Measurements from ENCODE around the gene DDX27.

DNA sequence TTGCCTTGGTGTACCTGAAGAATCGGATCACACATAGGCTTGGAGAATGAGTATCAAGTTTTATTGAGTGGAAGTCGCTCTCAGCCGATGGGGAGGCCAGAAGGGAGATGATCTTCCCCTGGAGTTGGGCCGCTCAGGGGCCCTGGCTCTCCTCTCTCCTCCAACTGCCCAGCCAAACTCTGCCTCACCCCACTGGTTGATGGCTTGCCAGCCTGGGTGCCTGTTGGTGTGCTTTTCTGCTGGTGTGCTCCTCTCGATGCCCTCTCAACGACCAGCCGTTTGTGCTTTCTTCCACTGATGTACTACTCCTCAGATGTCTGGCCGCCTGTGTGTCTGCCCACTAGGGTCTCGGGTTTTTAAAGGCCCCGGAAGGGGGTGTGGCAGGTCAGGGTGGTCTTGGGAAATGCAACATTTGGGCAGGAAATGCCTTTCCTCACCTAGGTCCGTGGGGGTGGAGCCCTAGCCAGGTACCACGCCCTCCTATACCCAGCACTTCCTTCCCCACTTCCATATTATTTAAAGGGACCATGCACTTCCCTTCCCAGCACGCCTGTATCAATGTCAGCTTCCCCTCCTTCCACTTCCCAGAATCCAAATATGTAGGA lies 516.2 kb downstream of the PREX1 start:
- RRBS = no CpG with 5 or more reads among the region's 13 CpGs

GRCh38 chr20:48374261-48374974 lies 453.4 kb downstream of the PREX1 start:
- RRBS = 79% methylated on average over 2 of the region's 21 CpGs

GRCh38 chr20:48659770-48660533 lies 167.8 kb downstream of the PREX1 start:
- RRBS = no CpG with 5 or more reads among the region's 9 CpGs

GRCh38 chr20:48679132-48680194 lies 148.3 kb downstream of the PREX1 start:
- RRBS = no CpG with 5 or more reads among the region's 21 CpGs

DNA sequence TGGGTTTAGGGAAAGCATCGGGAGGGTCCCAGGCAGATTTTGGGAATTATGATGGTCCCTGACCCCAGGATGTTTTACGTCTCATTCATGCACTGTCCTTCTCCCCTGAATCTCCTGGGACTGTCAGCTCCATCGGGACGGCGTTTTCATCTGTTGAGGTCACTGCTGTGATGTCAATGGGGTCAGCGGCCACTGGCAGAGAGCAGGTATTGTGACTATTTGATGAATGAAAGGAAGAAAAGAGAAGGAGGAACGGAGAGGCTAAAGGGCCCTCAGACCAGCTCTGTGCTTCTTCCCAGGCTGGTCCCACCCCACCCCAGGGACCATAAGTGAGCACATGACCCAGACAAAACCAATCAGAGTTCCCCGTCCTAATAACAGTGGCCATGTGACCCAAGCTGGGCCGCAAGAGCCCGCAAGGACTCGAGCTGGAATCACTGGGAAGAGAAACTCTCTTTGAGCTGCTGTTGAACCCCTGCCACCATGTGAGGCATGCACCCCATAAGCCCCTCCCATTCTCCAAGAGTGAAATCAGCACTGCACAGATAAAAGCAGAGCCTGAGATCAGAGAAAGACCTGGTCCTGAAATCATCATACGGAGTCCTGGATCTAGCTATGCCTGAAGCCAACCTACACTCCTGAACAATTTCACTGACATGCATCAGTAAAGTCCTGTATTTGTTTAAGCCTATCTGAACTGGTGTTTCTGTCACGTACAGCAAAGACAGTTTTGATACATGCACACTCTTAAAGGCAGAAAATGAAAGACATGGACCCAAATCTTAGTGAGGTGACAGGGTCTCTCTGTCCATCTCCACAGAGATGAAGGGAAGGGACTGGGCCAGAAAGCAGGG lies 90.3 kb downstream of the PREX1 start:
- RRBS = no CpG with 5 or more reads among the region's 13 CpGs

DNA sequence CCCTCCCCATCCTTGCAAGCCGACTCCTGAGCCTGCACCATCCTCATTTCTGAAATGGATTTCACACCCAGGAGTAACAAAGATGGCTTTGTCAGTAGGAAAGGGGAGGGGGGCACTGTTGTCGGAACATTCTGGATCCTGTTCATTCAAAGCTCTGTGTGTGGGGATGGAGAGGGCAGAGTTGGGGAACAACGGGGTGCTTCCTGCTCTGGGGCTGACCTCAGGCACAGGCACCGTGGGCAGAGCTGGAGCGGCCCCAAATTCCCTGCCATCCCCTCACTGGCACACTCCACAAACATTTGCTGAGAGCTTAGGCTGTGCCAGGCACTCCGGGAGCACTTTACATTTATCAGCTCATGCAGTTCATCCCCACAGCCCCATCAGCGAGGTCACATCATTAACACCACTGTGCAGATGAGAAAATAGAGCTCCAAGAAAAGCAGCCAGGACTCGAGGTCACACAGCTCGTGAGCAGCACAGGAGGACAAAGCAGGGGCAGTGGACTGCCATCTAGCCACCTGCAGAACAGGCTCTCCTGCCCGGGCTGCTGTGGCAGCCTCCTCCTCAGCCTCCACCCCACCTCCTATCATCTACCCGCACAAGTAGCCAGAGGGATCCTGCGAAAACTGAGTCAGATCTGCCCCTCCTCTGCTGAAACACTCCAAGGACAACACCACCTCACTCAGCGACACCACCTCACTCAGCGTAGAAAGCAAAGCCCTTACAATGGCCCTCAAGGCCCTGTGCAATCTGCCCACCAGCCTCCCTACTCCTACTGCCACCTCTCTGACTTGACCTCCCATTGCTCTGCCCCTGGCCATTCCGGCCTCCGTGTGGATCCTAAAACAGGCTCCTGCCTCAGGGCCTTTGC lies 19.6 kb downstream of the PREX1 start:
- RRBS = no CpG with 5 or more reads among the region's 16 CpGs

DNA sequence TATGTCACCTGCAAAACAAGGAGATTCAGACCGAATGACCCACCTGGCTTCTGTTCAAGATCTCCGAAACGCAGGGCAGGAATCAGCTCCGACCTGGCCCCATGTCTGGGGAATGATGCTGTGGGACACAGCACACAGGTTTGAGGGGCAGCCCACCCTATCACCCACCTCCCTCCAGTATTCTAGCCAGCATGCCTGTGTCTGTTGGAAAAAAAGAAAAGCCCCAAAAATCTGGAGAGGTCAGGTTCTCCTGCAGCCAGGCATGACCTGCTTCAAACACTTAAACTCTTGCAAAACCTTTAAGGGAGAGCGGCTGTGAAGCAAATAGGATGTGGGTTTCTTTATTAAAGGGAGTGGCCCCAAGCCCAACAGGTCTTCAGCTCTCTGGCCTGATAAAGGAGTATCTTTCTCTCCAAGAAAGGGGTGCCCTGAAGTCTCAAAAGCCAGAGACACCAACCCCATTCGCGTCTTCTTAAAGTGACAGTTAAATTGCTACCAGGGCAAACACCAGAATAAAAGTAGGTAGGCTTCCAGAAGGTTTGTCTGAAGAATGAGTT lies 6.4 kb downstream of the PREX1 start:
- RRBS = no CpG with 5 or more reads among the region's 7 CpGs

GRCh38 chr20:48952587-48953290 lies 31.2 kb downstream of the ARFGEF2 start:
- RRBS = no CpG with 5 or more reads among the region's 7 CpGs

- RRBS = no CpG with 5 or more reads among the region's 3 CpGs
These were observed 52.9 kb downstream of the CSE1L start for GRCh38 chr20:49099085-49099386.

- RRBS = under 1% methylated on average over 7 of the region's 59 CpGs
These were observed at the start of gene DDX27 for GRCh38 chr20:49218872-49220256. Gene DDX27, plus strand, starts transcription at chr20:49219416.

DNA sequence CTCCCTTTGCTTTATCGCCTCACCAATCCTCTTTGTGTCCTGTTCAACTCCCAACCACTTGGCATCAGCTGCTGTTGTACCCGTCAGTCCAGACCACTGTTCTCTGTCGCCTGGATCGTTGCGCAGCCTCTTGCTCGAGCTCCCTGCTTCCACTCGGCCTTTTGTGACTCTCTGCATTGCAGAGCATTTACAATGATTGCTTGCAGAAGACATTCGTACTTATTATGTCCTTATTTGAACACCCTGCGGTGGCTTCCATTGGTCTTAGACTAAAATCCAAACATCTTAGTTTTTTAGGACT lies 14.6 kb downstream of the DDX27 start:
- RRBS = no CpG with 5 or more reads among the region's 9 CpGs

- RRBS = no CpG with 5 or more reads among the region's 18 CpGs
These were observed 3.5 kb upstream of the ZNFX1 start for GRCh38 chr20:49281042-49282172.

GRCh38 chr20:49352821-49353173 lies 74.9 kb upstream of the ZNFX1 start:
- RRBS = no CpG with 5 or more reads among the region's 1 CpG

- RRBS = no CpG with 5 or more reads among the region's 27 CpGs
These were observed 87.2 kb downstream of the KCNB1 start for GRCh38 chr20:49395094-49395850.

DNA sequence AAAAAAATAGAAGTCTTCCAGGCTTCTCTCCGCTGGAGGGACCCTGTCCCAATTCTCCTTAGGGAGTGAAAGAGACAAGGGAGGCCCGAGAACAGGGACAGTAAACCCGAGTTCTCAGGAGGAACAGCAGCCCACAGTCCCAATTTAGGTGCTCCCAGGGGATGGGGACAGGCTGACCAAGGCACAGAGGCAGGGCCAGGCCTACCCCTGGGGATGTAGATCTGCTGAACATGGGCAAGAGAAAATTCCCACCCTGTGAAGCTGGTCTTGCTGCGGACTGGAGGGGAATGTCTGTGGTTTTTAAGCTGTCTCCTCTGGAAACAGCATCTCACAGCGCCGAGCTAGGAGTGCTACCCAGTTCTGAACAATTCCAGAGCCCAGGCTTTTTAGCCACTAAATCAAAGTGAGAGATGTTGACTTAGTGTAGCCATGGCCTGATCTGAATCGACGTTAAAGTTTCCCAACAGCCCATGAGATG lies 63.8 kb downstream of the KCNB1 start:
- RRBS = no CpG with 5 or more reads among the region's 8 CpGs

DNA sequence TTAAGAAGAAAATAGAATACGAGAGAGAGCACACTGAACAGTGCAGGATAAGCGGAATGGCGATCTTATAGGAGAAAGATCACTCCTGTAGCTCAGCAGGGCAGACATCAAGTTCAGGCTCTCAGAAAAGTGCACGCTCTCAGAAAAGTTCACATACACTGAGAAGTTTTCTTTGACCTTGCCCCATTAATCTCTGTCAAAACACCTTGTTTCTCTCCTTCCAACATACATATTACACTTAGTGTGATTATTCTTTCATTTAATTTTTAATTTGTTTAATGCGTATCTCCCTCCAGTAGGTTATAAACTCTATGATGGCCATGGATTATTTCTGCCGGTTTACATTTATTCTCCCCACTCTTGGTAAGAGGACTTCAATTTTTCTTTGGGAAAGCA lies 16.2 kb downstream of the KCNB1 start:
- RRBS = no CpG with 5 or more reads among the region's 6 CpGs

DNA sequence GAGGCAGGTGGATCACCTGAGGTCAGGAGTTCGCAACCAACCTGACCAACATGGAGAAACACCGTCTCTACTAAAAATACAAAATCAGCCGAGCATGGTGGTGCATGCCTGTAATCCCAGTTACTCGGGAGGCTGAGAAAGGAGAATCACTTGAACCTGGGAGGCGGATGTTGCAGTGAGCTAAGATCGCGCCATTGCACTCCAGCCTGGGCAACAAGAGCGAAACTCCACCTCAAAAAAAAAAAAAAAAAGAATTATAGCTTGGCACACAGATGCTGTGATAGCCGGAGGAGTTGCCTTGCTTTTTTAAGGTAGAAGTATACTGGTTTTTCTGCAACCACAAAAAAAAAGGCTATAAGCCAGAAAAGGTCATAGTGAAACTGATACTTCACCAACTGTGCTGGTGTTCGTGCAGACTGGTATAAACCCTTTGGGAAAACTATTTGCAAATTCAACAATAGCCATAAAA lies 44.2 kb downstream of the B4GALT5 start:
- RRBS = no CpG with 5 or more reads among the region's 10 CpGs

GRCh38 chr20:49691696-49692031 lies 22.0 kb downstream of the B4GALT5 start:
- RRBS = no CpG with 5 or more reads among the region's 2 CpGs

GRCh38 chr20:49699293-49700514 lies 14.0 kb downstream of the B4GALT5 start:
- RRBS = no CpG with 5 or more reads among the region's 10 CpGs

DNA sequence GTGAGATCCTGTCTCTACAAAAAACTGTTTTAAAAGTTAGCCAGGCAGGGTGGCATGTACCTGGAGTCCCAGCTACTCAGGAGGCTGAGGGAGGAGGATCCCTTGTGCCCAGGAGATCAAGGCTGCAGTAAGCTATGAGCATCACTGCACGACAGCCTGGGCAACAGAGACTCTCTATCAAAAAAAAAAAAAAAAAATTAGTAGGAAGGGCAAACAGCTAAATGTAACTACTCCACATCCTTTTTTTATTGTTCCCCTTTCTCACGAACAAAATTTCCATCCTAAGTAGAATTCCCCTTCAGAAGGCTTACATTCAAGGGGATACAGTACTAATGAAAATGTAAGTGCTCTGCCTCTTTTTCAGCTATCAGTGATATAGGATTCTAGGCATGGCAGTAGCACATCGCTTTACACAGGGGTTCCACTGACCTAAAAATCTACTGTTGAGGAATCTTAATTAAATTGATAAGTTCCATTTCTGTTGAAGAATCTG lies 2.7 kb downstream of the B4GALT5 start:
- RRBS = no CpG with 5 or more reads among the region's 3 CpGs

Measured in HCT116 (cell line).